Cytotoxic T cell (primary cell): ENCODE measurements around a stretch of chr6.

GRCh38 chr6:135182124-135182627, 1.1 kb downstream of the MYB start:
- PRO-cap, 2 experiments = no peak in any of the 2 experiments

DNA sequence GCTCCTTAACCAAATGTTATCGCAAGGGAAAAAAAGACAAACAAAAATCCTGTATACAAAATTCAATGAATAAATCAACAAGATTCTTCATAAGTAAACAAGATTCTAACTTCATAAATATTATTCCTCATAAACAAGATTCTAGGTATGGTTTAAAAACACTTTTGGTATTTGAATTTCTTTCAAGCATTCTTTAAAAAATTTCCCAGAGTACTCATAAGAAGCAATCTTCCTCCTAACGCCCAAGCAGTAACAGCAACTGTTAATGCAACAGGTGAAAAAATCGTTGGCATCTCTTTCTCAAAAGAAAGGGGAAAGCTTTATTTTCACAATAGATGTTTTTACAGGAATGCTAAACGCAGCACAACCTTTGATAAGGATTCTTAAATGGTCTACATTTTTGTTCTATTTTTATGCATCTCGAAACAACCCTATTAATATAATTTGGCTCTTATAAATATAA, 796 bp downstream of the AHI1 start:
- PRO-cap, 2 experiments = no peak in any of the 2 experiments

GRCh38 chr6:135830345-135830796, 21.1 kb upstream of the PDE7B start:
- PRO-cap, 2 experiments = no peak in any of the 2 experiments

- PRO-cap, 2 experiments = no peak in any of the 2 experiments
Measured at GRCh38 chr6:136252662-136253054, 2.5 kb upstream of the MTFR2 start.

- PRO-cap, 2 experiments = no peak in any of the 2 experiments
Measured at GRCh38 chr6:136266819-136267875, 17.0 kb upstream of the MTFR2 start.

- PRO-cap, 2 experiments = no peak in any of the 2 experiments
Measured at GRCh38 chr6:136276012-136276970, 13.4 kb downstream of the BCLAF1 start.

GRCh38 chr6:136546425-136547026, 3.7 kb downstream of the MAP7 start:
- PRO-cap, 2 experiments = no peak in any of the 2 experiments

DNA sequence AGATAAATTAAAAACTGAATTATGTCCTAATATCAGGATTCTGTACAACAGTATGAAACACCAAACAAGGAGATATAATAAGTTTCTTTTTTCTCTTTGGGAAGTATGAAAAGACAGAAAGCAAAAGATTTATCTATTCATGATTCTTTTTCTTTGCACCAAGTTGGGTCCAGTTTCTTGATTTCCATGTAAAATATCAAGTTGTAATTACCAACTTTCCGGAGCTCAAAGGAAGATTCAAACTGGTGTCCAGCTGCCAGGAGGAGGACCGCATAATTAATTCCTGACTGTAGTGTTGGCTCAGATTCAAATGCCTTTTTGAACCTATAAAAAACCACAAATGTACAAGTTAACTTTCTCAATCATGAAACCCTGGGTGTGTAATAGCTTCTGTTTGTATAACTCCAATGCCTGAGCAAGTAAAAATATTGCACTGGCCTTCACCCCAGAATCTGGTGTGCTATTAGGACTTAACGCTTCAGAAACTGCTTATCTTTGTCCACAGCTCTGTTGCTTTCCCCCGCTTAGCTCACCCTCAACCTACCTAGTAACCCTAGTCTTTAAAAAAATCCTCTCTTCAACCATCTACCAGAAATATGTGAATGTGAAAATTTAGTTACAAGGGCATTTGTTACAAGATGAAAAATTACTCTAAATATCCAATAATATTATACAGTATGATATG, 119.0 kb upstream of the MAP7 start:
- PRO-cap, 2 experiments = no peak in any of the 2 experiments

- PRO-cap, 2 experiments = no peak in any of the 2 experiments
Measured at GRCh38 chr6:136756793-136757450, 35.4 kb downstream of the MAP3K5 start.

DNA sequence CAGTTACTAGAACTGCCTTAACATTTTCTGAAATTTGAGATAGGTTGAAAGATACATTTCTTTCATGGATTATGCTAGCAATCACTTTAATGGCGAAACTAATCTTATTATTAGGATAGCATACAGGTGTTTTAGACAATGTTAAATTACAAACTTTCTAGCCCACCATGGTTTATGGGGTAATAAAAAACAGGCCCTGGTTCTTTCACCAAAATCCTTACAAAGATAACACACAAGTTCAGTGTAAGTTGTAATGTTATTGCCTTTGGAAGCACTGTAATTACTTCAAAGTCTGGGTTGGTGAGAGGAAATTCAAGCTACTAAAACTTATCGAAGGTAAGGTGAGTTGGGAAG, 1.4 kb downstream of the MAP3K5 start:
- PRO-cap, 2 experiments = no peak in any of the 2 experiments

DNA sequence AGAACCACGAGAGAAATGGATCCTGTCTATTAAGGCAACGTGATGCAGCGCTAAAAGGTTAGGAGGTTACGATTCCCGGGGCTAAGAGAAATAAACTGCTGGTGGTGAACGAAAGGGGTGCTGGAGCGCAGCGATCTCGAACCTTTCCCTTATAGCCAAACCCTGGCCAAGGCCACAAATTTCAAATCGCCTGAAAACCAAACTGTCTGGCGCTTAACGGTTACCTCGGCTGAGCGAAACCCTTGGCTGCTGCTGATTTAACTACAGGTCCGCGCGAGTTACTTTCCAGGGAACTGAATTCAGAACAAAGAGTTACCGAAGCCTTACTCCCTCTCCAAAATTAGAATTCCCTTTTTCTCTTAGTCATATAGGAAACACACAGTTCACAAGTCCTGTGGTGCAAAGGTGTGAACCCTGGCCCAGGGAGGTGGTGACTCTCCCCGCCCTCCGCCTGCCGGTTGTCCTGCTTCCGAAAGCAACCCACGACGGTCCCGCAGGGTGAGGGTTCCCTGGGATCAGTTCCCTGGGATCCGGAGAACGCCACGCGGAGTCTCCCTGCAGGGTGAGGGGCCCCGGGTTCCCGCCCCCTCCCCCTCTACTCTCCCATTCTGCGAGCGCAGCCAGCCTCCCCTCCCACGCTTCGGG, 1.2 kb upstream of the SLC35D3 start:
- PRO-cap, 2 experiments = no peak in any of the 2 experiments

DNA sequence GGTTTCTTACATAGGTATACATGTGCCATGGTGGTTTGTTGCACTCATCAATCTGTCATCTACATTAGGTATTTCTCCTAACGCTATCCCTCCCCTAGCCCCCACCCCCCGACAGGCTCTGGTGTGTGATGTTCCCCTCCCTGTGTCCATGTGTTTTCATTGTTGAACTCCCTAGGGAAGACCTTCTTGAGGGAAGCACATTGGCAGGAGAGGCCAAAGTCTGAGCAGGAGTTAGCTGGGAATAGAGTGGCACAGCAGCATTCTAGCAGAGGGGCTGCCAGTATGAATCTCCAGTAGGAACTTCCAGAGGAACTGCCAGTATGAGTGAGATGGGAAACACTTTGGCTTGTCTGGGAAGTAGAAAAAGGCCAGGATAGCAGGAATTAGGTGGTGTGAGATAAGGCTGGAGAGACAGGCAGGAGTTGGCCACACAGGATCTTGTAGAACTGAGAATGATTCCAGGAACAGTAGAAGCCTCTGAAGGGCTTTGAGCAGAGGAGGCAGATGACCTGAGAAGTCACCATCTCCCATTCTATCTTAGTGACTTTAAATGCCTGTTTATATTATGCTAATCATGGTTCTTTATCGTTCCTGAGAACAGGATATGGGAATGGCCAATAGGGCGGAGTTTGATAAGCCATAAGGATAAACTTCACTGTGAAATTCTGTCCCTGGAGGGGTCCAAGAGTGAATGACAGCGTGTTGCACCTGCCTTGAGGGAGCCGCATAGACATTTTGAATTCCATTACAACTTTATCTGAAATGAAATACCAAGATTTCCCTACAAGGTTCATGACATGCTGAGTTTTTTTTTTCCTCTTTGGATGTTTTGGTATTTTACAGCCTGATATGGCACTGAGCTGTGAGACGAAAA, 2.7 kb downstream of the IL20RA start:
- PRO-cap, 2 experiments = no peak in any of the 2 experiments

DNA sequence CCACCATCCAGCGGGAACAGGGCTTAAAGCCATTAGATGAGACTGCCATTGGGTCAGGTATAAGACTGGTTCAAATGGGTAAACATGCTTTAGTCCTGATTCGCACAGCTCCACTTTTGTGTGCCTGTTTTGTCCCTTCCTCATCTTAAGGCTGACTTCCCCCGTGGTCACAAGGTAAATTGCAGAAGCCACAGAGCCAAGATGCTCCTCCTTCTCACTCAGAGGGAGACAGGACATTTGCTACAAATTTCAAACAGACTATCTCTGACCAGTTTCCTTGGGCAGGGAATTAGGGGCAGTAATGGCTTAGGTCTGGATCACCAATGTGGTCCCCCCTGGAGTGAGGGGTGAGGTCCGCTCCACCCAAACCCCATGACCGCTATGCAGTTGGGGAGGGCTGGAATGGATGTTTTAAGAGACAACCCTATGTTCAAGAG, 11.4 kb upstream of the IFNGR1 start:
- PRO-cap, 2 experiments = no peak in any of the 2 experiments

DNA sequence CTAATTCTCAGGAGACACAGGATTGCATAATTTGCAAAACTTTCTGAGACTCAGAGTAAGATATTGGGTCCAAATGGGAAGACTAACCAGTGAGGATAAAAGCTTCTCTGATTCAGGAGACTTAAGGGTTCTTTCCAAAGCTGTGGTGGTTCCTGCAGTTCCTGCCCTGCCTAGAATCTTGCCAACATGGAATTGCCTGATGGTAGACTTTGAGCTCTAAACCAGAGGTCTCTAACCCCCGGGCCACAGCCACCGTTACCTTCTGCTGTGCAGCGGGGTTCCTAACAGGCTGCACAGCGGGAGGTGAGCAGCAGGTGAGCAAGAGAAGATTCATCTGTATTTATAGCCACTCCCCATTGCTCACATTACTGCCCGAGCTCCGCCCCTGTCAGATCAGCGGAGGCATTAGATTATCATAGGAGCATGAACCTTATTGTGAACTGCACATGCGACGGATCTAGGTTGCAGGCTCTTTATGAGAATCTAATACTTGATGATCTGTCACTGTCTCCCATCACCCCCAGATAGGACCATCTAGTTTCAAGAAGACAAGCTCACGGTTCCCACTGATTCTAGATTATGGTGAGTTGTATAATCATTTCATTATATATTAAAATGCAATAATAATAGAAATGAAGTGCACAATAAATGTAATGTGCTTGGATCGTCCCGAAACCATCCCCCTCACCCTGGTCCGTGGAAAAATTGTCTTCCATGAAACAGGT, 106.8 kb downstream of the OLIG3 start:
- PRO-cap, 2 experiments = no peak in any of the 2 experiments

DNA sequence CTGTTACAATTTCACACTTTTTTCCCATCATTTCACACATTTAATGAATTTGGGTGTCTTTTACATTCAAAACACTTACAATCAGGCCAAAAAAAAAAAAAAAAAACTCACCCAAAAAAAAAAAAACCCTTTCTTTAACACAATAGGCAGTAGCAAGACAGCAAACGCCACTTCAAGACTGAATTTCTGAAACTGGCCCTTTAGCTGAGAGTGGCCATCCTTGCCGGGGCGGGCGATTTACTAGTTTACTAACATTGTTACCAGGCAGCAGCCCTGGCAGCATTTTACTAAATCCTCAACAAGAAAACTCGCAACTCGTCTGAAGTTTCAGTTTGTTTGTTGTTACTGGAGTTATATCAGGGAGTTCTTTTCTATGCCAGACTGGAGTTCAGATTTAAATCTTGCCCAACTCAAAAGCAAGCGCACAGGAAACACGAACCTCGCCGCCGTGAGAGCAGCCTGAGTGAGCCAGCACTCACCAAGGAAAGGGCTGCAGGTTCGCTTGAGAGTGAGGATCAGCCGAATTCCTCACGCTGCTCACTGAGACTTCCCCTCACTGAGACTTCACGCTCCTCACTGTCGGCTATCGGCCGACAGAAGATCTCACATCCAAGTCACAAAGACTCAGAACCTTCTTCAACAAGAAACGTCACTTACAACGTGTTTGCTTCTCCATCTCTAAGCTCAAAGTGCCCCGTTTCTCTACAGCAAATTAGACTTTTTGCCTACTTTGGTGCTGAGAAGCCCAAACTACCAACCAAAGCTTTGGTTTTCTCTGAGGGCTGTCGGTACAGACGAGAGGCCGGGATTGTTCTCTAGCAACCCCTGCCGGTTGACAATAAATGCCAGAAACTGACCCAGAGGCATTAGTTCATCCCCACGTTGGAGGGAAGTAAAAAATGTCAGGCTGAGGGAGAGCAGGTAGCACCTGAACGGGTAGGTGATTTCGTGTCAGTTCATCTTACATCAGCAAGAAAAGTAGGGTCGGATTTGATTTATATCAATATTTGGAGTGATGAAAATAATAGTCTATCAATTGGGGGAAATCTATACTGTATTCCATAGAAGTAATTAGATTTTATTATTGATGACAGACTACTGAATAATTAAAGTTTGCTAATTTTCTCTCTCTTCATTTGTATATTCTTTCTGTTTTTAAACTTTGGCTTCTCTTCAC, 78.8 kb downstream of the OLIG3 start:
- PRO-cap, 2 experiments = peak in 1 of 2 experiments; most common plus-strand start position 330 of the sequence (in 1); most common minus-strand start position 578 of the sequence (in 1)

DNA sequence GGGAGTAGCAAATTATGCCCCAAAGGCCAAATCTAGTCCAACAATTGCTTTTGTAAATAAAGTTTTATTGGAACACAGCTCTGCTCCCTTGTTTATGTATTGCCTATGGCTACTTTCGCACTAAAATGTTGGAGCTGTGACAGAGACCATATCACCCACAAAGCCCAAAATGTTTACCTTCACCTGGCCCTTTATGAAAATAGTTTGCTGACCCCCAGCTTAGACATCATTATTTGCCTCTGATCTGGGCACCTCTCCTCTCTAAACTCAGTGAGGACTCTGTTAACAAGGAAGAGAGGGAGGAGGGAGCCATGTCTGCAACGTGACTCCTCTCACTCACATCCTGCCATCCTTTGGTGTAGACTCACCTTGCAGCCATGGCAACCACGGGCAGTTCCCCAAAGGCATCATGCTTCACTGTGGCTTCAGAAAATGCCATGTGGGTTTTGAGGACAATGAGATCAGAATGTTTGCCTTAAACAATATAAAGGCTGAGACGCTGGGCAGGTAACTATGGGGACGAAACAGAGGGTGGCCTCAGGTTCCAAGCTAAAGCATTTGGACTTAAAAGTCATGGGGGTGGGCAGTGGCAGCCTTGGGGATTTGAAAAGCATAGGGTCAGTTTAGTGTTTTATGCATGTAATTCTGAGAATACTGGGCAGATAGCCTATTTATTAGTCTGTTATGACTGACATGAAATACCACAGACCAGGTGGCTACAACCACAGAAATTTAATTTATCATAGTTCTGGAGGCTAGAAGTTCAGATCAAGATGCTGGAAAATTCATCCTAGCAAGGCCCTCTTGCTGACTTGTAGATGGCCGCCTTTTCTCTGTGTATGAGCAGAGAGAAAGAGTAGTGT, 149.6 kb upstream of the TNFAIP3 start:
- PRO-cap, 2 experiments = peak in 2 of 2 experiments; most common plus-strand start position 514 of the sequence (in 2); most common minus-strand start position 269 of the sequence (in 2)

GRCh38 chr6:137731894-137732552, 135.0 kb upstream of the TNFAIP3 start:
- PRO-cap, 2 experiments = no peak in any of the 2 experiments

DNA sequence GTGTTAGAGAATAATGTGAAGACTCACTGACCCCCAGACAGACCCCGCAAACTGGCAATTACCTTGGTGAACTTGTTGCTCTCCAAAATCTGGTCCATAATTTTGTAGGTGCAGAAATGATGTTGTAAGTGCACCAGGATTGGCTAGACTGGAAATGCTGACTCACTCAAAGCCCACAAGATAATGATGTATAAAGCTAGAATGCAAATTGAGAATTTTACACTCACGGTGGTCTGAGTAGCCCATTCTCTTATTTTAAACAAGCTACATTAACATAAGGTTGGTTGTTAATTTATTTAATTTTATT, 74.4 kb upstream of the TNFAIP3 start:
- PRO-cap, 2 experiments = no peak in any of the 2 experiments

- PRO-cap, 2 experiments = peak in 2 of 2 experiments; most common plus-strand start chr6:137811621 (in 2); most common minus-strand start chr6:137811386 (in 1)
Measured at GRCh38 chr6:137811162-137811780, 55.8 kb upstream of the TNFAIP3 start.

- PRO-cap, 2 experiments = peak in 2 of 2 experiments; most common plus-strand start chr6:137866773 (in 1); most common minus-strand start chr6:137866722 (in 2)
Measured at GRCh38 chr6:137865974-137867079, 732 bp upstream of the TNFAIP3 start.